ENCODE results near the genes TCAP and MSL1.

DNA sequence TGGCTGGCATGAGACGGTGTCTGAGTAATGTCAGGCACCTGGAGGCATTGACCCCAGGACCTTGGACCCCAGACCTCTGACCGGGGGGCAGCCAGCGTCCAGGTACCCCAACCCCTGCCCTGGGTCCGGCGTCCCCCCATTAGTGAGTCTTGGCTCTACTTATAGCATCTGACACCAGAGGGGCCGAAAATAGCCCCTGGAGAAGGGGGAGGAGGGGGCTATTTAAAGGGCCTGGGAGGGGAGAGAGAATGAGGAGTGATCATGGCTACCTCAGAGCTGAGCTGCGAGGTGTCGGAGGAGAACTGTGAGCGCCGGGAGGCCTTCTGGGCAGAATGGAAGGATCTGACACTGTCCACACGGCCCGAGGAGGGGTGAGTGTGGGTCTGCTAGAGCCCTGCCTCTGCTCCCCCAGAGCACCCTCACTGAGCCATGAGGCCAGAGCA, at the start of gene TCAP:
Gene TCAP, plus strand, starts transcription at position 251 of the 443 bp plus-strand sequence.
- PRO-cap, result no peak
- RAMPAGE, long total RNA, result no peak

DNA sequence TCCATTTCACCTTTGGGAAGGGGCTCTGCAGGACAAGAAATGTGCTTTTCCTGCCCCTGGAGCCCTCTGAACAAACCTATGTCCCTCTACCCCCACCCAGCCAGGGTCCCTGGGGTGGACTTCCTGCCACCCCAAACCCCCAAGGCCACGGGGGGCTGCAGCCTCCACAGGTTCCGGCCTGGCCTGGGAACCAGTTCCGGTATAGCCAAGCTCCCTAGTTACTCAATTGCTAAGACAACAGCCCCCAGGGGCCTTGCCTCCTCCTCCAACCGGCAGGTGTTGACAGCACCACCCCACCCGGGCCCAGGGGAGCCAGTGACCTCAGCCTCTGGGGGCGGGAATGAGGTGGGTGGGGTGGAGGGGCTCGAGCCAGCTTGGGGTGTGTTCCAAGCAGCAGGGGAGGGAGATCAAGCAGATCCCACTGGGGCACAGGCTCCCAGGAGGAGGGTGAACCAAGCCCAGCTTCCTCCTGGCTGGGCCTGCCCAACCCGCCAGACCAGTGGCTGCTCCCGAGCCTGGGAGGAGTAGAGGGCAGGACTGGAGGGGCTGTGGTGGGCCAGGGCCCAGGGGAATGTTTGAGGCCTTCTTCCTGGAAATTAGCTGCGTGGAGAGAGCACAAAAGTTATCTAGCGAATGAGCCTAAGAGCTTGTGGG, 6.6 kb downstream of the PNMT start:
- PRO-cap, result no peak
- RAMPAGE, long total RNA, result no peak

- PRO-cap, result no peak
- RAMPAGE, long total RNA, result no peak
Measured at GRCh38 chr17:39723115-39723546, 7.2 kb downstream of the MIEN1 start.

DNA sequence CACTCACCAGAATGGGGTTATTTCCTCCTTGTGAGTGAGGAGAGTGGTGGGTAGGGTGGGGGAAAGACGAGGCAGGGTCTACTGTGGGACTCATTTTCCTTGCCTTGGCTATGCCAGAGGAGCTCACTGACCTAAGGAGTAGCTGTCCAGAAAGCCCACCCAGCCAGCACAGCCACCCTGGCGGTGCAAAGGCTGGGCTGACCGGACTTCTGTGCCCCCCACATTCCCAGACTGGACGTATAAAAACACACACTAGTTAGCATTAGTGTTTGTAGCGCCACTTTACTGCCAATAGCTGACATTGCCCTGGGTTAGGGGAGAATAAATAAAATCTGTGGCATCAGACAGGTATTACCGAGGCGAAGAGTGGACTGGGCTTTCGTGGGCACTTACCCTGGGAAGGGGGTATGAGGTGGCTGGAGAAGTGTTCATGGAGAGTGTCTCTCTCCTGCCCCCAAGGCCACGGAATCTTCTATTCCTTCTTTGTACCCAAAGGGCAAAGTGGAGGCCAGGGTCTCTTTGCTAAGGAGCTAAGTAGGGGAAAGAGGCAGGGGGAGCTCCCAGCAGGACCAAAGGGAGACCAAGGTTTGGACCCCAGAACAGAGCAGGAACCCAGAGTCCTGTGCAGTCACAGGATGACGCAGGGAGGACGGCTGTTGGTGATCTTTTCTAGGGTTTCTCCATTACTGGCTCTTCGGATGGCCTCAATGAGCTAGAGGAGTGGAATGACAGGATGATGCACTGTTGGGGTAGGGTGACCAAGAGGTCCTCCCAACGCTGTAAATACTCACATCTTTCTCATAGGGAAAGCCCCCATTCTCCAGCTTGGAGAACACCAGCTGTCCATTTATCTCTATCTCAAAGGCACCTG, 1.2 kb downstream of the MIEN1 start:
- PRO-cap, result no peak
- RAMPAGE, long total RNA, result no peak

DNA sequence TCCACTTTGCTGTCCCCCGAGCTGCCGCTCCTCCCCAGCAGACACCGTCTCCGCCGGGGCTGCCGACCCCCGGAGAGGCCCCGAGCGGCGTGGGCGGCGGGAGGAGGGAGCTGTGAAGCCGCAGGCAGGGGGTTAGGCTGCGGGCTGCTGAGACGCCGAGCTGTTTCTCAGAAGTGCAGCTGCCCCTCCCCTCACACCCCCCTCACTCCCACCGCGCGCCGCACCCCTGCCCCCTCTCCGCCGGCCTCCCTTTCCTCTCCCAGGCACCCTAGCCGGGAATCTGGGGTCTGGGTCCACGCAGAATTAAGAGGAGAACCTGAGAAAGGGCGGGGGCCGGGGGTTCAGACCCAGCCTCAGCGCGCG, 17.0 kb downstream of the GRB7 start:
- PRO-cap, result unidirectional peak, minus-strand start at position 167 of the sequence
- RAMPAGE, long total RNA, result no peak

DNA sequence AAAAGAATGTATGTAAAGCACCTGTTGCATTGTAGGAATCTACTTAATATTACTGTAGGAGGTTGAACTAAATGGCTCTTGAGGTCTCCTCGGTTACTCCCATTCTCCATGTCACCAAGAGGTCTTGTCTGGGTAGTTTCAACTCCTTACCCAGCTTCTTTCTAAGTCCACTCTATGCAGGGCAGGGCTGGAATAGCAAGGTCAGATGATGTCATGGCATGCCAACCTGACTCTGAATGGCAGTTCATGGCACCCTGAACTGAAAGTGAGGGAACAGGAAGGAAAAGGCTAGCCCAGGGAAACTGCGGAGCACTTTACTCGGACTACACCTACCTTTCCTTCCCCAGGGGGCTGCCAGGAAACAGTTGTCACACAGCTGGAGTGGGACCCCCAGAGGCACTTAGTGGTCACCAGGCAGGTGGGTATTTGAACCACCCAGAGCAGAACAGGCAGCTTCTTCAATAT, 973 bp downstream of the LRRC3C start:
- PRO-cap, result bidirectional peak, plus-strand start at position 252 of the sequence, minus-strand start at position 163 of the sequence
- RAMPAGE, long total RNA, result no peak

GRCh38 chr17:39934302-39934734, 6.8 kb downstream of the LRRC3C start:
- PRO-cap, result no peak
- RAMPAGE, long total RNA, result no peak

- PRO-cap, result unidirectional peak, plus-strand start at chr17:40098555
- RAMPAGE, long total RNA, result no peak
Measured at GRCh38 chr17:40097881-40098911, 2.2 kb downstream of the NR1D1 start.

DNA sequence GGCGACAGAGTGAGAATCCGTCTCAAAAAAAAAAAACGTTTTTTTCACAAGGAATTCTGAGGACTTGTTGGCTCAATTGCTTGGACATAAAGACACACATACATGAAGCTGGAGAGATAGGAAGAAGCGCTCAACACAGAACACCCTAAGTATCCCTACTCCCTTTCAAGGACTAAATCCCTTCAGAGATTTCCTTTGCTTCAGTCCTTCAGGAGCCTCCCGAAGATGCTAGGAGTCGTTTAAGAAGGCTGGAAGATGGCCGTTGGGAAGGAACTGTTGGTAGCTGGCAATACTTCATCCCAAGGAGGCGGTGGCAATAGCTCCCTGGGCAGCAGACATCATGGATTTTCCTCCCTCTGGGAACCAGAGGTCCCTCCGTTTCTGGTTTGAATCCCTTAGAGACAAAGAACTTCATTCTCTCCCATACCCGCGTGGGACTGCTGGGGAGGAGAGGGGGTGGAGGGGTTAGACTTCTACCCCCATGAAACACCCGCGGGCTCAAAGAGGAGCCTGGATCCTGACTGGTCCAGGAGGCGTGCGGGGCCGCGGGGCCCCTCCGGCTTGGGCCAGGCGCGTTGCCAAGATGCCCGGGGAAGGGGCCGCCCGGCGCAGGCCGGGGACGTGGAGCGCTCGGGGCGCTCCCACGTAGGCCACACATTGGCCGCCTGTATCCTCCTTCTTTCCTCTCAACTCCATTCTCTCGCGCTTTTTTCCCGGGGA, 637 bp upstream of the MSL1 start:
- PRO-cap, result bidirectional peak, plus-strand start at position 203 of the sequence, minus-strand start at position 257 of the sequence; bidirectional peak, plus-strand start at position 316 of the sequence, minus-strand start at position 275 of the sequence; bidirectional peak, plus-strand start at position 414 of the sequence, minus-strand start at position 383 of the sequence; bidirectional peak, plus-strand start at position 501 of the sequence, minus-strand start outside the sequence
- RAMPAGE, long total RNA, result no peak

- PRO-cap, result bidirectional peak, plus-strand start at chr17:40121474, minus-strand start at chr17:40121947
- RAMPAGE, long total RNA, result no peak
Measured at GRCh38 chr17:40121766-40122419, at the start of gene MSL1. TSS of gene MSL1 (plus strand) at chr17:40121971.

- PRO-cap, result bidirectional peak, plus-strand start at chr17:40122610, minus-strand start at chr17:40122449
- RAMPAGE, long total RNA, result no peak
Measured at GRCh38 chr17:40122420-40122469, 474 bp downstream of the MSL1 start.

DNA sequence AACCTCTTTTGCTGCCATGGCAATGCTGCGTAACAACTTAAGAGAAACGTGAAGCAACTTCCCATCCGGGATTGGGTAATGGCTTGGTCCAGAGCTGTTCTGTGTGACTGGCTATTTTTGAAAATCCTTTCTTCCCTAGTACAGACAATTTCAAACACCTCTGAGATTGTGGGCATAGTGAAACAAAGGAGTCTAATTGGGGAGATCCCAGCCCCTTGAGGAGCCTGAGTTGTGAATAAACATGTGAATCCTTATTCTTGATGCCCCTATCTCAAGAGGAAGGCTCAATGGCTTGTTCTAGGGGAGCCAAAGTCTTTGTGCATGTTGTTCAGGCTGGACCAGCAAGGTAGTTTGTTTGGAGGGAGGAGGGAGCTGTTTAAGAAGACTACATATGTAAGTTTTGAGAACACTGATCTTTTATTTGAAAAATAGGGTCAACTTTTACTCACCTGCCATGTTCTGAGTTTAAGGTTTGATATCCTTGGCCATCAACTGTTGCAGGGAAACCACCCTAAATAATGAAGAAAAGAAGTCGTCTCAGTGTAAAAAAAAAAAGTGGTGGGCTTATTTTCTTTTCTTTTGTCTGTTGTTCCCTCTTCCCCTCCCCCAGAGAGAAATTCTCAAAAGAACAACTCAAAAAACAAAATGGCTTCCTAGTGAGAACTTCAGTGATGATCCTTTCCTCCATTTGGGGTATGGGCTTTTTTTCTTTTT, 9.2 kb downstream of the MSL1 start:
- PRO-cap, result no peak
- RAMPAGE, long total RNA, result no peak

GRCh38 chr17:40131628-40132337, 8.6 kb upstream of the CASC3 start:
- PRO-cap, result no peak
- RAMPAGE, long total RNA, result no peak

- PRO-cap, result no peak
- RAMPAGE, long total RNA, result no peak
Measured at GRCh38 chr17:40321981-40322149, 12.9 kb downstream of the RARA start.

DNA sequence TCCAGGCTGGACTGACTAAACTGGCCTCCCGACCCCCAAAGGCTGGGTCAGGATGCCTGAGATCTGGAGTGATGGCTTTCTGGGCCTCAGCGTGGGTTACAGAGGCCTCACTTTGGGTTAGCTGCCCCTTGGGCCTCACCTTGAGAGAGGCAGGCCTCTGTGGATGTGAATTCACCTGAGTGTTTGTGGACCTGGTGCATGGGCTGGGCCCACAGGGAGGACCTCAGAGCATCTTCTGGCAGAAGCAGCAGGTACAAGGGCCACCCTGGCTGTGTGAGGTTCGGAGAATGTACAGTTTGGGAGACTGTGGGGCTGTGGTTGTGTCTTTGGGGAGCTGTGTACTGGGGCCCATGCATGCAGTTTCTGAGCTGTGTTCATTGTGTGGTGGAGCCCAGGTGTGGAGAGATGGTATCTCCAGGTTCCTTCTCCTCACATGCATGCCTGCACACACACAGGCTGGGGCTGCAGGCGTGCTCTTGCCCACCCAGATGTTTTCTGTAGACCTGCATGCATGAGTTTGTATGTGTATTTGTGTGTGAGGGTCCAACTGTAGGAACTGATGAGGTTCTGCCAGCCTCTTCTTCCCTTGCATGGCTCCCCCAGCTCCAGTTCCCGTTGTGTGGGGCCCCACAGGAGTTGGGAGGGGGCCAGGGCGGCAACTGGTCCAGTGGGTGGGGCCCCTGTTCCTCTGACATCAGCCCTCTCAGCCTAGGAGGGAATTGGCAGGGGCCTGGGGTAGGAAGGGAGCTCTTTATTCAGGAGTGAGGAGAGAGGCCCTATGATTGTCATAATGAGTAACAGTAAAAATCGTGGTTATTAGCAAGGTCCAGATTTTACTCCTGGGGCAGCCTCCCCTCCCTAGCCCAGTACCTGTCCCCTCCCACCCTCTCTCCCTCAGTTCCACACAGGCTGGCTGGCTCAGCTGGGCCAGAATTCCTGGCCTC, 18.5 kb downstream of the RARA start:
- PRO-cap, result no peak
- RAMPAGE, long total RNA, result no peak

DNA sequence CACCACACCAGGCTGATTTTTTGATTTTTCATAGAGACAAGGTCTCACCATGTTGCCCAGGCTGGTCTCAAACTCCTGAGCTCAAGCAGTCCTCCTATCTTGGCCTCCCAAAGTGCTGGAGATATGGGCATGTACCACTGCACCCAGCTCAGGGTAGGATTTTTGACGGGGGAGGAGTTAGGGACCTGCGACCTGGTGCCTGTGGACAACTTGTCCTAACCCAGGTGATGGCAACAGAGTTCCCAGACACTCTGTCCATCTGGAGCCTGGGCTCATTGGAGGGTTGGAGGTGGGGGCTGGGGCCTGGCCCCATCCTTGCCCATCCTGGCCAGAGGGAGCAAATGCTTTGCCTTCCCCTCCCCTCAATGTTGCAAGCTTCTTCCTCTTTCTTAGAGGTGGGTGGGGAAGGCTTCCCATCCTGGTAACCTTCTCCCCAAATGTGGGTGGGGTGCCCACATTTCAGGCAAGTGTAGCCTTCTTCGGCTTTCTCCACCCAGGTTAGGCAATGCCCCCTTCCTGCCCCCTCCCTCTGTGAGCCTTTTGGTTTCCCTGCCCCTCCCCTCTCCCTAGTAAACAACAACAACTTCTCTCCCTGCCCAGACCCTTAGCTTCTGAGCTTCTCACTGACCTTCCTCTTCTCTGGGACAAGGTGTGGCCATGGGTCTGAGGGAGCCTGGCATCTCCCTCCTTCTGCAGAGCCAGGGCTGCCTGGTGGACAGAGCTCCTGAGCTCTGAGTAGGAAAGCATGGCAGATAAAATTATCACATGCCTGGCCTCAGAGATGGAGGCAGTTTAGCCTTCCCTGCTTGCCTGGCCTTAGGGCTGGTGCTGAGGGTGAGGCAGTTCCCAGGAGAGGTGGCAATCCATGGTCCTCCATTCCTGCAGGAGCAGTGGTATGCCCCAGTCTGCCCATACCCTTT, 25.1 kb downstream of the RARA start:
- PRO-cap, result no peak
- RAMPAGE, long total RNA, result no peak

DNA sequence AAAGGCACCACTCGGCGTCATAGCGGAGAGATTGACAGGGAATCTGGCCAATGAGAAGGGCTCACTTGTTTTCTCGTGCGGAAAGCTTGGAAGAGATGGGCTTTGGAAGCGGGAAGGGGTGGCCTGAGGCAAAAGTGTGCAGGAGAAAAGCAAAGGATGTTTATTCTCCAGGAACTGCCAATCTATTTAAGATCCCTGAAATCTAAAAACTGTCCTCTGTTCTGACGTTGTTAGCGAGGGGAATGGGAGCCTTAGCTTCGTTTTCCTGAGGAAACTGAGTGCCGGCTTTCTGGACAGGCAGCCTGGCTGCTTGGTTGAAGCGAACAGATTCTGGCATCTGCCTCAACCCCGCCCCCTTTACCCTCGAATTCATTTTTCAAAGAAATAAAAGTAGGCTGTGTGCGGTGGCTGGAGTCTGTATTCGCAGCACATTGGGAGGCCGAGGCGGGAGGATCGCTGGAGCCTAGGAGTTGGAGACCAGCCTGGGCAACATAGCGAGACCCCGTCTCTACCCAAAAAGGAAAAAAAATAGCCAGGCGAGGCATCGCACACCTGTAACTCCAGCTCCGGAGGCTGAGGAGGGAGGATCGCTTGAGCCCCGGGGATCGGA, 498 bp upstream of the TOP2A start:
- PRO-cap, result bidirectional peak, plus-strand start at position 92 of the sequence, minus-strand start outside the sequence
- RAMPAGE, long total RNA, result no peak

GRCh38 chr17:40442678-40443099, 561 bp upstream of the IGFBP4 start:
- PRO-cap, result unidirectional peak, plus-strand start at chr17:40442998
- RAMPAGE, long total RNA, result no peak

GRCh38 chr17:40473133-40474031, 28.0 kb downstream of the TNS4 start:
- PRO-cap, result no peak
- RAMPAGE, long total RNA, result no peak

GRCh38 chr17:40497456-40498132, 3.8 kb downstream of the TNS4 start:
- PRO-cap, result no peak
- RAMPAGE, long total RNA, result no peak

Measured in GM23338 (cell line).